Metastatic Breast Carcinoma in the Ovary (tissue), 3 donors: ENCODE results near the genes PABIR1, PRKACG and MAMDC2.

DNA sequence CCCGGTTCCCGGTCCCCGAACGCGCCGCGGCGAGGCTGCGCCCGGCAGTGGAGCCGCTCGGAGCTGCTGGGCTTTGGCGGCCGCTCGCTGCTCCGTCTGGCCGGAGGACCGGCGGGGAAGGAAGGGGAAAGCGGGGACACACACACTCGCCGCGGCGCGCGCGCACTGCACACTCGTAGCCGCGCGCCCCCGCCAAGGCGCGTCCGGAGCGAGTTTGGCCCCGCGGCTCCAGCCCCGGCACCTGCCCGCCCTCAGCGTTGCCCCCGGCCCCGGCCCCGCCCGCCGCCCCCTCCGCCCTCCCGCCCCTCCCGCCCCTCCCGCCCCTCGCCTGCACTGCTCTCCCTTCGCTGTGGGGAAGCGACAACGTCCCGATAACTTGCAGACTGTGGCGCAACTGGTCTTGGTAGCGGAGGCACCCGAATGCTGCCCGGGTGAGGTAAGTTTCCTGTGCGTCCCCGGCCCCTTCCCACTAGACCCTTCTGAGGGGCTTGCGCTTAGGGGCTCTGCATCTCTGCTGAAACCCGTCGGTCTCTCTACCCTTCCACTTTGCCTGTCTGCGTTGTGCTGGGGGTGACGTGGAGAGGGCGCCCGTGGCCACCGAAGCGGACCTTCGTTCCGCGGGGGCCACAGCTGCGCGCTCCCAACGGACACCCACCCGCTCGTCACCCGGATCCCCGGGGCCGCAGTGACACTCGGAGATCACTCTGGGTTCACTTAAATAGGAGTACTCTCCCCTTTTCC lies 457 bp downstream of the PIP5K1B start:
- PRO-cap, 3 experiments = peak in 2 of 3 experiments; most common plus-strand start position 333 of the sequence (in 1); most common minus-strand start position 98 of the sequence (in 2)

DNA sequence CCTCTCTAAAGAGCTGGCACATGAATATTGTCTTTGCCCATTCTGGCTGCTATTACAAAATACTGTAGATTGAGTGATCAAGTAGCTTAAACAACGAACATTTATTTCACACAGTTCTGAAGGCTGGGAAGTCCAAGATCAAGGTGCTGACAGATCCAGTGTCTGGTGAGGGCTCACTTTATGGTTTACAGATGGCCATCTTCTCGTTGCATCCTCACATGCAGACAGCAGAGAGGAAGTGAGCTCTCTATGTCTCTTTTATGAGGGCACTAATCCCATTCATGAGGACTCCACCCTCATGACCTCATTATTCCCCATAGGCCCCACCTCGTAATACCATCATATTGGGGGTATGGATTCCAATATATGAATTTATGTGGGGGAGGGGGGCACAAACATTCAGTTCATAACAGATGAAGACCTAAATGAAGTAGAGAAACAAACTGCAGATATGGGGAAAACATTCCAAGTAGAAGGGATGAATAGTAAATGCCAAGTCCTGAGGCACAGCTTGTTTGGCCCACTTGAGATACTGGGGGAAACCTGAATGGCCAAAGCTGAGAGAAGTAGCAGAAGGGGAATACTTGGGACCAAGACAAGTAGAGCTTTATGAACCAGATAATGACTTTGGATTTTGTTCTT lies 23.2 kb downstream of the PIP5K1B start:
- PRO-cap, 3 experiments = no peak in any of the 3 experiments

DNA sequence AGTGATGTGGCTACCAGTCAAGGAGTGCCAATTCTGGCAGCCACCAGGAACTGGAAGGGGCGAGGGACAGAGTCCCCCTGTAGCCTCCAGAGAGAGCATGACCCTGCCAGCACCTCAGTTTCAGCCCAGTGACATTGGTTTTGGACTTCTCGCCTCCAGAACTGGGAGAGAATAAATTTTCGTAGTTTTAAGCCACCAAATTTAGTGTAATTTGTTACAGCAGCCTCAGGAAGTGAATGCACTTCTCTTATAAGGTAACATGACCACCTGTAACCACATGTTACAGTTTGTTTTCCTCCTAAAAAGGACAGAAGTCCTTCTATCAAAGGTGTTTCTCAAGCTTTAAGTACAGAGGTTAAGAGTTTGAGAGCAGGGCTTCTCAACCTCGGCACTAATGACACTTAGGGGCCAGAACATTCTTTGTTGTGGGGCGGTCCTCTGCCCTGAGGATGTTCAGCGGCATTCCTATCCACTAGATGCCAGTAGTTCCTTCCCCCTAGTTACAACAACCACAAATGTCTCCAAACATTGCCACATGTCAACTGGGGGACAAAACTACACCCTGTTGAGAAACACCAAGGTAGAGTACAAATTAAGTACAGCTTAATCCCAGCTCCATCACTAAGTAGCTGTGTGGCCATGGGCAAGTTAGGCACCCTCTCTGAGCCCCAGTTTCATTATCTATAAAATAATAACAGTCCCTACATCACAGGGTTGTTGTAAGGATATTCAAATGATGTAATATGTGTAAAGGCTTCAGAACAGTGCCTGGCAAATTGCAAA lies 30.4 kb upstream of the PABIR1 start:
- PRO-cap, 3 experiments = no peak in any of the 3 experiments

GRCh38 chr9:68779847-68780690 lies at the start of gene PABIR1:
Gene PABIR1 (plus strand): TSS chr9:68780065.
- PRO-cap, 3 experiments = peak in 3 of 3 experiments; most common plus-strand start chr9:68780065 (in 3); most common minus-strand start chr9:68779948 (in 2)

- PRO-cap, 3 experiments = no peak in any of the 3 experiments
Measured at GRCh38 chr9:68996512-68996961, 17.4 kb downstream of the PRKACG start.

DNA sequence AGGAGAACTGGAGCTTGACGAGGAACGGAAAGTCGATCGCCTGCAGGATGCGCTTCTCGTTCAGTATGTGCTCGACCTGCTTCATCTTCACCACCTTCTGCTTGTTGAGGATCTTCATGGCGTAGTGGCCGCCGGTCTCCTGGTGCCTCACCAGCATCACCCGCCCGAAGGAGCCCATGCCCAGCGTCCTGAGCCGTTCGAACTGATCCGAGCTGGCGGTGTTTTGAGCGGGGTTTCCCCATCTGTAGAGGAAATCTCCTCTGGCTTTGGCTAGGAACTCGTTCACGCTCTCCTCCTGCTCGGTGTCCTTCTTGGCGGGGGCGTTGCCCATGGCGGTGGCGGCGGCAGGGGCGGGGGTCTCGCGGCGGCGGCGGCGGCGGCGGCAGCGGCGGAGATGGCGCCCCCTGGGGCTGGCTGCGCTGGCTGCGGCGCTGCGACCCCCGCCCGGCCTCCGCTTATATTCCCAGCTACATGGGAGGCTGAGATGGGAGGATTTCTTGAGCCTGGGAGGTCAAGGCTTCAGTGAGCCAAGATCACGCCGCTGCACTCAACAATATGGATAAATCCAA lies at the start of gene PRKACG:
PRKACG (minus strand) TSS at position 352 of the 569 bp plus-strand sequence.
- PRO-cap, 3 experiments = no peak in any of the 3 experiments

DNA sequence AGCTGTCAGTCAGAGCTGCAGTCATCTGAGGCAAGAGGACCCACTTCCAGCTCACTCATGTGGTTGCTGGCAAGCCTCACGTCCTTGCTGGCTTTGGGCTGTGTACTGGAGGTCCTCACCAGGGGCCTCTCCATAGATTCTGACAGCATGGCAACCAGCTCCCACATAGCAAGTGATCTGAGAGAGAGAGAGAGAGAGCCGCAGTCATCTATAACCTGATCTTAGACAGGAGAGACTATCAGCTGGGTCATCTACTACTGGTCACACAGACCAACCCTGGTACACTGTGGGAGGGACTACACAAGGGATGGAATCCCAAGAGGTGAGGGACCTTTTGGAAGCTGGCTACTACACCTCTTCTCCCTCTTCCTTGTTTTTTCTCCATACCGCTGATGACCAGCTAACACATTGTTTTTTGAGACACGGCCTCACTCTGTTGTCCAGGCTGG lies 10.7 kb upstream of the PRKACG start:
- PRO-cap, 3 experiments = no peak in any of the 3 experiments

- PRO-cap, 3 experiments = no peak in any of the 3 experiments
Measured at GRCh38 chr9:69078466-69079055, 43.0 kb downstream of the FXN start.

- PRO-cap, 3 experiments = no peak in any of the 3 experiments
Measured at GRCh38 chr9:69176255-69176586, 2.1 kb downstream of the TJP2 start.

- PRO-cap, 3 experiments = no peak in any of the 3 experiments
Measured at GRCh38 chr9:69178256-69179519, 4.6 kb downstream of the TJP2 start.

- PRO-cap, 3 experiments = no peak in any of the 3 experiments
Measured at GRCh38 chr9:69220658-69221406, 46.8 kb downstream of the TJP2 start.

DNA sequence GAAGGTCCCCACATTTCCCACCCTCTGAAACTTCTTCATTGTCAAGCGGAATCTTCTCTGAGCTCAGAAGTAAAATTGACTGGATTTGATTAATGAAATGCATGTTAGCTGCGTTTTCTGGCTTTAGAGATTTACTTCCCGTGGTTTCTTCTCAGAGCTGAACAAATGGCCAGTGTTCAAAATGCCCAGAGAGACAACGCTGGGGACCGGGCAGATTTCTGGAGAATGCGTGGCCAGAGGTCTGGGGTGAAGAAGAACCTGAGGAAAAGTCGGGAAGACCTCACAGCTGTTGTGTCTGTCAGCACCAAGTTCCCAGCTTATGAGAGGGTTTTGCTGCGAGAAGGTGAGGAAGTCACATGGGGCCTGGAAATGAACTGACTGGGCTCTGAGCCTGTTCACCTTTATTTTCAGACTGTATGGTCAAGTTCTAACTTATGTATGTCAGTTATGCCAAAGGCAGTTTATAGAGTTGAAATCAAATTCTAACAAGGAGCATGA lies 62.8 kb downstream of the TJP2 start:
- PRO-cap, 3 experiments = no peak in any of the 3 experiments

DNA sequence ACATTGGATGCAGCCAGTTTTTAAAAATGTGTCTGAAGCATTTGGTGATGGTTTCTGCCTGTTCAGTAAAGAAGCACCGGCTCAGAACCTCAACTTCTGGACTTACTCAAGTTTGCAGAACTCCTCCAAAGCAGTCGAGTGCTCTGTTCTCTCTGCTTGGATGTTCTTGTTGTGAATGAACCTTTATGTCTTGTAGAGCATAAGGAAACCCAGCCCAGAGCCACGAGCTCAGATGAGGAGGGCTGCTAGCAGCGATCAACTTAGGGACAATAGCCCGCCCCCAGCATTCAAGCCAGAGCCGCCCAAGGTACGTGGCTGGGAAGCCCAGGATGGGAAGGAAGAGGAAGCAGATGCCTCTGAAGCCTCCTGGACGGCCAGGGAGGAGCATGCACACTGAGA lies 75.1 kb downstream of the TJP2 start:
- PRO-cap, 3 experiments = no peak in any of the 3 experiments

DNA sequence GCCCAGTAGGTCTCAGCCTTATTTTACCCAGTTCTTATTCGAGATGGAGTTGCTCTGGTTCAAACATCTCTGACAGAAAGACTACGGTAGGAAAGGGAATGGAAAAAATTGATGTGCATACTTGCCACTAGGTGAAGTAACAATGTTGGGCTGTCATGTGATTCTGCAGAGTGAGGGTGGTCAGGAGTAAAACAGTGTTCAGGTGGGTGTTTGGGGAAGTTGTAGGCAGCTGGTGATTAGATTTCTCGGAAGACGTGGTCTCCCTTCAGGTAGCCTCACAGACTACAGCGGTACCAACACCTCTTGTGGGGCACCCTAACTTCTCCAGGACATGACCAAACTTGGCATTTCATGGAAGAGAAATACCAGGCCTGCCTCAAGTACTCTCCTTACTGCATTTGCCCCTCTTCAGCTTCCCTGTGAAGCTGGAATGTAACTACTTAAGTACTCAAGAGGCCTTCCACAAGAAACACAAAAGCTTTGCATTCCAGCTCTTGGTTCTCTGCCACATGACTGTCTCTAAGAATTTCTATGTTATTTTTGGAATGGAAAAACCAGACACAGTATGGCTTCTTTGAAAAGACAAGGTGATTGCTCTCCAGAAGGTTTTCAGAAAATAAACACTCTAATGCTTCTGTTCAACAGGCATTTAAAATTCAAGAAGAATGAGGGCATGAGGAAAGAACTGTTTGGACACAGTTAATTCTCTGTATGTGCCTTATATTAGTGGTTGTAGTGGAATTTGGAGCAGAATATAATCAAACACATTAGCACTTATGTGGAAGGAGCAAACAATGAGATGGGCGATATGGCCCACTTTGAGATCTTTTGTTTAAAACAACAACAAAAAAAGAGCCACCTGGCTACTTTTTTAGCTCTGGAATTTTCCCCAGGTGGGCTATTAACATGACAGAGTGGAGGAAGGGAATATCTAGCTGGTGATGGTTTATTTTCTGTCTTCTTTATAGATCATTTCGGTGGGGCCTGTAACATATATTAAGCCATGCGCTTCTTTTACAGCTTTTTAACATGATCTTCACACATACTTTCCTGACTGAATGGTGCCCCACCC lies 17.2 kb upstream of the ENTREP1 start:
- PRO-cap, 3 experiments = no peak in any of the 3 experiments

DNA sequence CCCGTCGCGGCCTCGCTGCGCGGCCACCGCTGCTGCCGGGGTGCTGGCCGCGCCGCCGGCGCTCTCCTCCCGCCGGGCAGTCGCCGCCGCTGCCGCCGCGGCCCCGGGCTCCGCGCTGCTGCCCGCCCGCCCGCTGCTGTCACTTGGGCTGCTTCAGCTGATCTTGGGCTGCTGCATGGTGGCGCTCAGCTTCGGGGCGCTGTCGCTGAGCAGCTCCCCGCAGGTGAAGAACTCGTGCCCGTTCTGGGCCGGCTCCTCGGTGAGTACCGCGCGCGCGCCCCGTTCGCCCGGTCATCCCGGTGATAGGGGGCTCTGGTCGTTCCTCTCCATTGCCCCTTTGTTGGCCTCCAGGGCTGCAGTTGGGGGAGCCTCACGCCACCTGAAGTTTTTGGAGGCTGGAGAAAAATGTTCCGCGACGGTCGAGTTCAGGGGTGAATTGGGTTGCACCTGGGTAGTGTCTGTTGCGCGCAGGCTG lies 487 bp downstream of the ENTREP1 start:
- PRO-cap, 3 experiments = peak in 2 of 3 experiments; most common plus-strand start position 156 of the sequence (in 1); most common minus-strand start position 138 of the sequence (in 1)

GRCh38 chr9:69470633-69470871 lies 145.5 kb downstream of the ENTREP1 start:
- PRO-cap, 3 experiments = no peak in any of the 3 experiments

DNA sequence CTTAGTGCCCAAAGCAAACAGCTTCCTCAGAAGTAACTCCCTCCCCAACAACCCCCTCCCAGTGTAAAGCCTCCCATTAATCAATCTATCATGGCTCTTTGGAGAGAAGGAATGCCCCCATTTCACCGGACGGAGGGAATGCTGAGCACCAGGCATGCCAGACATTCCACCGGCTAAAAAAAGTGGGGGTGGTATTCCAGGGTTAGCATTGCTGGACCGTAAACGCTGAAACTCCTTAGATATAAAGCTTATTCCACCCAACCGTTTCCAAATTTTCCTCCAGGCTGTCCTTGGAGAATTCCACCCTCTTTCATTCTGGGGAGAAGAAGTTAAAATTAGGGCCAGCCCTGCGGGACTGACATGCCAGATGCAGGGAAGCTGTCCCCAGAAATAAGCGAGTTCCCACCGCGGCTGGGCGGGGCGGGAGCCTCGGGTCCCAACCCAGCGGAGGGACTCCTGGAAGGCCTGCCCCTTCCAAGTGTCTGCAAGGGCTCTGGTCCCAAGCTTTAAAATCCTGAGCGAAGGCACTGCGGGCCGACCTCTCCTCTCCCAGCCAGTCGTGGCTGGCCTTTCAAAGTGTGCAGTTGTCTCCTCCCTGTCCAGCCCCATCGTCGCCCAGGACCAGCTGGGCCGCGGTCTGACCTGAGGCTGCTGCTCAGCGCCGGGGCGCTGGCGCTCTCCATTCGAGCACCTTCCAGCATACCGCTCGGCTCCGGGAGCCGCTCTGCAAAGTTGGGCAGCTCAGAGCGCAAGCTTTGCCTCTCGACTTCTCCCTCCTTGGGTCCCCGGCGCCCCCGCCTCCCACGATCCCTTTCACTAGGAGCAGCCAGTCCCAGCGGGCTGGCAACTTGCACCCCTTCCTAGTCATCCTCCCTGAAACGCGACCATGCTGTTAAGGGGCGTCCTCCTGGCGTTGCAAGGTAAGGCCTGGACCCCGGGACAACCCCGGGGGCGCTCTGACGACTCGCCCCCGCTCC lies at the start of gene MAMDC2:
MAMDC2 (plus strand) TSS at position 537 of the 977 bp plus-strand sequence.
- PRO-cap, 3 experiments = peak in 1 of 3 experiments; most common plus-strand start position 682 of the sequence (in 1); most common minus-strand start position 728 of the sequence (in 1)

DNA sequence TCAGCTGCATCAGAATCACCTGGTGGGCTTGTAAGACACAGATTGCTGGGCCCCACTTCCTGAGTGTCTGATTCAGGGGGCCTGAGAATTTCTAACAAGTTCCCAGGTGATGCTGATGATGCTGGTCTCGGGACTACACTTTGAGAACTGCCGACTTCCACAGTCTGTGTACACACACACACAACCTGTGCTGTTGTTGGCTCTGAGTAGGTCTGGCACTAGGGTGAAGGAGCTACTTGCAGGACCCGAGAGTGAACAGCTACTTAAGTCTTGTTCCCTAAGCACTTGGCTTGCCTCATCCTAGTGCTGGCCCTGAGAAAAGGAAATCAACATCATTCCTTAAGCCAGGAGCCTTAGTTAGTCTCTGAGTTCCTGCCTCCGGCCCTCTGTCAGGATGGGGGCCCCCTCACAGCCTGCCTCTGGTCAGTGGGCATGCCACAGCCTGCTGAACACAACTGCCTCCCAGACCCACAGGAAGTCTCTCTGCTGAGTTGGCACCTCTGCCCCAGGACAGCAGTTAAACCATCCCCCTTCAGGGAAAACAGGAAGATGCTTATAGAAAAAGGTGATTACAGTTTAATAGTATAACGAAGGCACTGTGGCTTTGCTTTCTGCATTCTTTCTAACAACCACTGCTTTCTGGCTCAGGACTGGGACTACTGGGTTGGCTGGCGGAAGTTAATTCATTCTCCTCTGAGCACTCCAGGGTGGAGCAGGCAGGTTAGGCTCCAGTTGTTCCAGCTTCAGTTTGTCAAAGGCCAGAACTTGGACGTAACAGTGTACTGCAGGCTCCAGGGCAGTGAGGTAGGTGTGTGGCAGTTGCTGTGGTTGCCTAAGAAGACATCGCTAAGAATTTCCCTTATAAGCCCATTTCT lies 2.7 kb downstream of the MAMDC2 start:
- PRO-cap, 3 experiments = no peak in any of the 3 experiments

- PRO-cap, 3 experiments = no peak in any of the 3 experiments
Measured at GRCh38 chr9:70065589-70065988, 21.9 kb downstream of the MAMDC2 start.

GRCh38 chr9:70069612-70070265 lies 26.1 kb downstream of the MAMDC2 start:
- PRO-cap, 3 experiments = no peak in any of the 3 experiments